Prostate gland (tissue), 2 donors: ENCODE measurements around the genes TNIK and PLD1.

DNA sequence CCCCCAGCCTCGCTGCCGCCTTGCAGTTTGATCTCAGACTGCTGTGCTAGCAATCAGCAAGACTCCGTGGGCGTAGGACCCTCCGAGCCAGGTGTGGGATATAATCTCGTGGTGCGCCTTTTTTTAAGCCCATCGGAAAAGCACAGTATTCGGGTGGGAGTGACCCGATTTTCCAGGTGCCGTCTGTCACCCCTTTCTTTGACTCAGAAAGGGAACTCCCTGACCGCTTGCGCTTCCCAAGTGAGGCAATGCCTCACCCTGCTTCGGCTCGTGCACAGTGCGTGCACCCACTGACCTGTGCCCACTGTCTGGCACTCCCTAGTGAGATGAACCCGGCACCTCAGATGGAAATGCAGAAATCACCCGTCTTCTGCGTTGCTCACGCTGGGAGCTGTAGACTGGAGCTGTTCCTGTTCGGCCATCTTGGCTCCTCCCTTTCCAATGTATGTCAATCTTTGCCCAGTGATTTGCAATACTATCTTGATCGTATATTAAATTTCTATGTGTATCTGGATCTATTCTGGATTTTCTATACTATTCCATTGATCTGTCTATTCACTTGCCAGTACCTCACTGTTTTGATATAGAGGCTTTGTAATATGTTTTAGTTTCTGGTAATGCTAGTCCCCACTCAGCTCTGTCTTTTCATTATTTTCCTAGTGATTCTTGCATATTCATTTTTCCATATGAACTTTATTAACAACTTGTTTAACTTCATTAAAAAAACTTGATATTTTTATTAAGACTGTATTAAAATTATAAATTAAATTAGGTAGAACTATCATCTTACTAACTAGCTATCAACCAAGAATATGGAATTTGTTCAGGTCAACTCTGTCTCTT, 14.4 kb upstream of the RPL22L1 start:
- PRO-cap = no peak
- RAMPAGE, long total RNA, 2 experiments = no peak in any of the 2 experiments

GRCh38 chr3:171027717-171029061, 1.7 kb upstream of the SLC2A2 start:
- PRO-cap = no peak
- RAMPAGE, long total RNA, 2 experiments = no peak in any of the 2 experiments

DNA sequence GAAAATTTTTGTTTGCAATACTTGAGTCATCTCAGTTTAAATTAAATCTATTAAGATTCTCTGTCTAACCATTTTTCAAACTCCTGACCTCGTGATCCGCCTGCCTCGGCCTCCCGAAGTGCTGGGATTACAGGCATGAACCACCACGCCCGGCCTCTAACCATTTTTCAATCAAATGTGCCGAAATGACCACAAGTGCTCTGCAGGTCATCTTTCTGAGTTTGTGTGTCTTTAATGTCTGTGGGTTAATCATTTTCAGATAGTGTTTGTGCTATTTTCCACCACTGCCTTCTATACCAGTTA, 18.6 kb upstream of the SLC2A2 start:
- PRO-cap = no peak
- RAMPAGE, long total RNA, 2 experiments = no peak in any of the 2 experiments

GRCh38 chr3:171459918-171460654, at the start of gene TNIK:
Gene TNIK (minus strand): TSS chr3:171460405.
- PRO-cap = bidirectional peak, plus-strand start at chr3:171460571, minus-strand start at chr3:171460405
- RAMPAGE, long total RNA, 2 experiments = no peak in any of the 2 experiments

GRCh38 chr3:171777115-171777907, 33.0 kb downstream of the PLD1 start:
- PRO-cap = no peak
- RAMPAGE, long total RNA, 2 experiments = no peak in any of the 2 experiments

DNA sequence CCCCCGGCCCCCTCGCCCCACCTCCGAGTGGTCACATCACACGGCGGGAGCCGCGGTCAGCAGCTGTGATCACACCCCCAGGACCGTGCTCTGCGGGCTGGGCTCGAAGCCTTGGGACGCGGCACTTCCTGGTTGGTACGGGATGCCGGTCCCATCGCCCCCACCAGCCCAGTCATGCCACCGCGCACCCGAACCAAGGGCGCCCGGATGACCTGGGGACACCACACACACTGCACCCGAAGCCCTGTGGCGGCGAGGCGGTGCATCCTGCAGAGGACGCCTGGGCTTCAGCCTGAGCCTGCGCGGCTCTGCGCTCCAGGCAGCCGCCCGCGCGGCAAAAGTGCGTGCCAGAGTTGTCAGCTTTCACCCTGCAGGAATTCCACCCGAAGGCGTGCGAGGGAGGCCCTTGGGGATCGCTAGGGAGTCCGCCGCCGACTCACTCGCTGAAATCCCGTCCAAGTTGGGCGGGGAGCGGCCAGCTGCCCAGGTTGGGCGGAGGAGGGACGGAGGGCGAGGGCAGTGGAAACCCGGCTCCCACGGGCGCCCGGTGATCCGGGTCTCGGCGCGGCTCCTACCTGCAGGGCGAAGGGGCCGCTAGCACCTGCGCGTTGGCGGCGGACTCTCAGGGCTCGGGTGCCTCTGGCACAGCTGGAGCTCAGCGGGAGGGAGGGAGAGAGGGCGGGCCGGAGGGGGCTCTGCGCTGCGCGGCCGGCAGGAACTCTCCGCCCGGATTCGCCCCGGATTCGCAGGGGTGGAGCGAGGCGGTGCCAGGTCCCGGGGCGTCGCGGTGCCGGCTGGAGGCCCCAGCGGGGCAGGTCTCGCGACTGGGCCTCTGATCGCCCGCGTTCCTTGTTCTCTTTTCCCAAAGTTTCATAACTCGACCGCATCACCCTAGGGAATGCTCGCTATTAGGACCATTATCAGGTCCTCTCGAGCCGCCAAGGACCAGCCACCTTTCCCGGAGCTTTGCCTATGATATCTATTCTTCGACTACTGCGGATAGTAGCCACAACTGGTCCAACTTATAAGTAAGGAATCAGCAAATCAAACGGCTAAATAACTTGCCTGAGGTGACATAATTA, at the start of gene PLD1:
PLD1 (minus strand) TSS at position 660 of the 1,082 bp plus-strand sequence.
- PRO-cap = unidirectional peak, plus-strand start at position 39 of the sequence; bidirectional peak, plus-strand start at position 486 of the sequence, minus-strand start at position 336 of the sequence; bidirectional peak, plus-strand start at position 770 of the sequence, minus-strand start at position 622 of the sequence
- RAMPAGE, long total RNA, 2 experiments = start-site peak on the minus strand in 1 of 2 experiments, centred at position 670 of the sequence, 45 reads per replicate

DNA sequence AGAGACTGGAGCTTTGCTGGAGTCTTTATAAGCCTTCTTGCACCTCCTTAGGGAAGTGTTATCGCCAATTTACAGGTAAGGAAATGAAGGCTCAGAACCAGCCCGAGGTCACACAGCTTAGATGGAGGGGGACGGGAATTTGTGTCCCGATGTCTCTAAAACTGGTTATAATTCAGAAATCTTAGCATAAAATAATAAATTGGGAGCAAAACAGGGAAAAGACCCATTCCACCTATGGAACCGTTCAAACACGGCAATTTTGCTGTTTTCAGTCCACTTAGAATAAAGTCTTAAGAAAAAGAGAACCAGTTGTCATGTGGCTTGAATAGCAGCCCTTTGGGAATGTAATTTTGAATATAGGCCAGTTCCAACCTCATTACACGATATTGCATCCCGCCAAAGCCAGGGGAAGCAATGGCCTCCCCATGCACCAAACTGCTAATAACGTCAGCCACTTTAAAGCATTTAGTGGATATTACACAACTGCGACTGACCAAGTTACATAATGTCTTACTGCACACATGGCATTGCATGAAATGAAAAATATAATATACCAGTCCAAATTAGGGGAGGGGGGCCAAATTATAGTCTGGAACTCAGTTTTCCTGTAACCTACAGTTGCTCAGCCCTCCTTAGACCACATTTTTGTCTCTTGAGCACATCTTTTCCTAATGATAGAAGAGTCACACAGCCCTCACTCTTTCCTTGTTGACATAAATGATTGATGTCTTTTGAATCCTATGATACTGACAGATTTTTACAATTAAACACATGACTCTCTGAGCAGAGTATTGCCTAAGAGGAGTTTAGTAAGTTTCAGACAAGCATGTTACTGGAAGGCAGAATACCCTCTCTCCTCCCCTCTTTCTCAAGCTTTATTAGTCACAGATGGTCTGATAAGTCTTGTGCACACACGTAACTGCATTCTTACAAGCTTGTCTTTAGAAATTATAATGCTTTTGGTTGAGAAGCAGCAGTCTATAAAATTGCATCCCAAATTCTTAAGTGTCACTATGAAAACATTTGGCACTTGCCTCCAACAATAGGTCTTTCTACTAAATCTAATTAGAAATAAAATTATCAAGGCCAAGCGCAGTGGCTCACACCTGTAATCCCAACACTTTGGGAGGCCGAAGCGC, 992 bp upstream of the PLD1 start:
- PRO-cap = no peak
- RAMPAGE, long total RNA, 2 experiments = no peak in any of the 2 experiments

GRCh38 chr3:171849611-171849974, 6.4 kb downstream of the TMEM212 start:
- PRO-cap = no peak
- RAMPAGE, long total RNA, 2 experiments = no peak in any of the 2 experiments

DNA sequence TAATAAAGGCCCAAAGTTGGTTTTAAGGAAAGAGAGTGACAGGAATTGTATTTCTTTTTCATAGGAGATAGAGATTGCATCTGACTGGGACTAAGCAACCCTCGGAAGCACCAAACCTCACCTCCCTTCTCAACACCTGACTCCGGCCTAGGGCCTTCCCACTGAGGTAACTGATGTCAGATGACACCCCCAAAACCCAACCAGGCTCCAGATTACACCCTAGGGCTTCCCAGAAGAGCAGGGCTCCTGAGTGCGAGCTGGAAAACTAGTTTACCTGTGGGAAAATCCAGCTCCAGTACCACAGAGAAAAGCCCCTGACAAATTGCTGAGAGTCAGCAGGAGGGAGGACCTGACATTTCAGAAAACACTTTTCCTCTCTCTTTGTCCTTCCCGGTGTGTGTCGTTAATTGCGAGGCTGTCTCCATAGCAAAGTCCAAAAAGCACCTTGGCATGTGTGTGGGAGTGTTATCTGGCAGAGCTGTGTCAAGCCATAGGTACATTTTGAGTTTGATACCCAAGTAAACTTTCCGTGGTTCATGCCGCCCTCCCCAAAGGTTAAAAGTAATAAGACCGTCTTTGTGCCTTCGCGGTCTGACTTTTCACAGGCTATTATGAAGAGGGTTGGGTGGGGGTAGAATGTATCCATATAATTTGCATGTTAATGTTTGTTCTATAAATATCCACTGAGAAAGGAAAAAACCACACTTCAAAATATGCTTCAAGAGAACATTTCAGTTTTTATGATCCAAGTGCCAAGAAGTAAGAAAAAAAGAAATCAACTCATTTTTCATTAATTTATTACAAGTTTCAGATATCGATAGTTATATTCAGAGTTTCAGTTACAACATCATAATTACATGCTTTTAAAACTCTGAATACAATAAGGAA, 79.7 kb upstream of the FNDC3B start:
- PRO-cap = no peak
- RAMPAGE, long total RNA, 2 experiments = no peak in any of the 2 experiments

DNA sequence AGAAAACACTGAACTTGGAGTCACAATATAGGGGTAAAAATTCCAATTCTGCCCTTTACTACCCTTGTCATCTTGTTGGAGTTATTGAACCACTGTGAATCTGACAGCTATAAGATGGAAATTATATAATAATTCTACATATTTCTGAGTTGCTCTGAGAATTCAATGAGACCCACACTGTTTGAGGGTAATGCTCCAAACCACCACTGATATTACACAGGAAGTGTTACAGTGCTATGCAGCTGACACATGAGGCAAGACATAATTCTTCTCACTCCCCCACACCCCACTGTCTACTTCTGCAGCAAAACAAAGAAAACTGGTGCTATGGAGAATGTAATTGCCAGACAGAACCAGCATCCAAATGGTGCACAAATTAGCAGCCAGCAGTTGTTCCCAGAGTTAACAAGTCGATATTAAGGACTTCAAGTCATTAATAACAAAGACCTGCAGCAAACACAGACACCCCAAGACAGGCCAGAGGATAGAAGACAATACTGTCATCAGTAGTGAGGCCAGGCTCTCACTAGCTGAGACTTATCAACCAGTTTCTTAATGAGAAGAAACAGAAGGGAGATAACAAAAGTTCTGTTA, 58.9 kb upstream of the FNDC3B start:
- PRO-cap = no peak
- RAMPAGE, long total RNA, 2 experiments = no peak in any of the 2 experiments

DNA sequence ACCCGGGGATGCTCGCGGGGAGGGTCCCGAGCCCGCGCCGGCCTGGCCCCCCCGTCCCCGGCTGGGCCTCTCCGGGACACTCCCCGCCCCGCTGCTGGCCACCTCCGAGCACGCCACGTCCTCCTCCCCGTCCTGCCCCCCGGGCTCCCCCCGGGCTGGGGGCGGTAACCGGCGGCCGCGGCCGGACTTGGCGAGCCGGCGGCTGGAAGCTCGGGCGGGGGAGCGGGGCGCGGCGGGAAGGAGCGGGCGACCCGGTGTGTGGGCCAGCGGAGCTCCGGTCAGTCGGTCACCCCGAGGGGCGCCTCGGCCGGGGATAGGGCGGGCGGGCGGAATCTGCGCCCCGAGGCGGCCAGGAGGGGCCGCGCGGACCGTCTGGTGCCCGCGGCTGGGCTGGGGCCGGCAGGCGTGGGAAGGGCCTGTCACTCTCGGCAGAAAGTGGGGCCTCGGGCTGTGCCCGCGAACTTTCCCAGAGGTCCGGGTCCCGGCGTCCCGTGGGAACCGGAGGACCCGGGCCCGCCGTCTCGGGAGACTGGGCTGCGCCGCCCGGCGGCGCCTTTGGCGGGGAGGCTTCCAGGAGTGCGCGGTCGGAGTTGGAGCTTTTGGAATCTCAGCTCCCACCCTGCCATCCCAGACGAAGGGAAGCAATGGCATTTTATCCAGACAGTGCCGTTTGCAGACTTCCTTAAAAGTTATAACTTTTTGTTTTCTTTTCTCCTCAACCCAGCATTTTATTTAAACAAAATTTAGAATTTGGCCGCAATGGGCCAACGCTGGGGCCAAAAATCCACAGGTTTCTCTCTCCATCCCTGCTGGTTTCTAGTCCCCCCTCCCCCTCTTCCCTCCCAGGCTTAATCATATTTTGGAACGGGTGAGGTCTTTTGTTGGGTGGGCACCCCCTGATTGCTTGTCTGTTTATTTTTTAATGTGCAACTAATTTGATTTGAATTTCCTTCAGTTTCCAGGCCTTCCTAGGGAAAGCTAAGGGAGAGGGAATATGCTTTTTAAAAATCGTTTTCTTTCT, 1.3 kb downstream of the FNDC3B start:
- PRO-cap = bidirectional peak, plus-strand start at position 193 of the sequence, minus-strand start at position 63 of the sequence
- RAMPAGE, long total RNA, 2 experiments = start-site peak on the plus strand in 2 of 2 experiments, centred at positions 216 to 224 of the sequence, 33 to 37 reads per replicate

GRCh38 chr3:172079593-172079835, 40.1 kb downstream of the FNDC3B start:
- PRO-cap = no peak
- RAMPAGE, long total RNA, 2 experiments = no peak in any of the 2 experiments

DNA sequence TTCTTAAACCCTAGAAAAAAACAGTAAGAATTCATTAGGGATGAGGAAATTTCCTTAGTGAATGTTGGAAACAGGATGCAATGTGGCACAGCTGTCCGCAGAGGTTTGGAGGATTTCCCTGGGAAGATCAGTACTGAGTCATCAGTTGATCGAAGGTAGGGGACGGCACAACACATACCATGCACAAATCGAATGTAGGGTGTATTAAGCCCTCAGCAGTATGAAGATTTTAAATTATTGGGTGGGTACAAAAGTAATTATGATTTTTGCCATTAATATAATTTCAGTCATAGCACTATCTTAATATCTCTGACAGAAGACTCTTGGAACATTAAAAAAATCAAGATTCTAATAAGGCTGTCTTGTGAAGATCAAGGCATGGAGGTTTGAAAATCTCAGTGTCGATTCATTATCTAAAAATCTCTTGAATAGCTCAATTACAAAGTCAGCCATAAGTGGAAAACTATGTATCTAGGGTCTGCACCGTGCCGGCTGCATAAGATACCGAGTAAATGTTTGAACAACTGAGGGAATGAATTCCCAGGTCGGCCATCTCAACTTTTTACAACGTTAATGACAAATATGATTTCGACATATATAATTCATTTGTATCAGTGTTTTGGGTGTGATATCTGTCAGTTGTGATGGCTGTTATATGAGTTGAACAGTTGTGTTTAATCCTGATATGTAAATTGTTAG, 50.1 kb downstream of the FNDC3B start:
- PRO-cap = no peak
- RAMPAGE, long total RNA, 2 experiments = no peak in any of the 2 experiments

GRCh38 chr3:172096869-172097455, 57.6 kb downstream of the FNDC3B start:
- PRO-cap = no peak
- RAMPAGE, long total RNA, 2 experiments = no peak in any of the 2 experiments

GRCh38 chr3:172098440-172099298, 59.3 kb downstream of the FNDC3B start:
- PRO-cap = no peak
- RAMPAGE, long total RNA, 2 experiments = no peak in any of the 2 experiments

- PRO-cap = no peak
- RAMPAGE, long total RNA, 2 experiments = no peak in any of the 2 experiments
Observed at GRCh38 chr3:172102523-172102915, 63.1 kb downstream of the FNDC3B start.

- PRO-cap = no peak
- RAMPAGE, long total RNA, 2 experiments = no peak in any of the 2 experiments
Observed at GRCh38 chr3:172140150-172141194, 101.1 kb downstream of the FNDC3B start.

GRCh38 chr3:172155044-172155671, 115.8 kb downstream of the FNDC3B start:
- PRO-cap = no peak
- RAMPAGE, long total RNA, 2 experiments = no peak in any of the 2 experiments

- PRO-cap = no peak
- RAMPAGE, long total RNA, 2 experiments = no peak in any of the 2 experiments
Observed at GRCh38 chr3:172201011-172201689, 161.8 kb downstream of the FNDC3B start.

- PRO-cap = no peak
- RAMPAGE, long total RNA, 2 experiments = no peak in any of the 2 experiments
Observed at GRCh38 chr3:172247325-172247962, 200.8 kb downstream of the GHSR start.